NCI-H460 (cell line): ENCODE measurements around the genes B4GAT1, DPP3, RBM4B, RCE1 and GRK2.

RAMPAGE:
- cytosol, long total RNA = no peak
- long total RNA = no peak
- nucleus, long total RNA = no peak
These were observed 3.2 kb downstream of the CD248 start for GRCh38 chr11:66313689-66314066.

RAMPAGE:
- cytosol, long total RNA = no peak
- long total RNA = no peak
- nucleus, long total RNA = no peak
These were observed at the start of gene B4GAT1 for GRCh38 chr11:66347354-66348521. Gene B4GAT1, minus strand, starts transcription at chr11:66347629.

DNA sequence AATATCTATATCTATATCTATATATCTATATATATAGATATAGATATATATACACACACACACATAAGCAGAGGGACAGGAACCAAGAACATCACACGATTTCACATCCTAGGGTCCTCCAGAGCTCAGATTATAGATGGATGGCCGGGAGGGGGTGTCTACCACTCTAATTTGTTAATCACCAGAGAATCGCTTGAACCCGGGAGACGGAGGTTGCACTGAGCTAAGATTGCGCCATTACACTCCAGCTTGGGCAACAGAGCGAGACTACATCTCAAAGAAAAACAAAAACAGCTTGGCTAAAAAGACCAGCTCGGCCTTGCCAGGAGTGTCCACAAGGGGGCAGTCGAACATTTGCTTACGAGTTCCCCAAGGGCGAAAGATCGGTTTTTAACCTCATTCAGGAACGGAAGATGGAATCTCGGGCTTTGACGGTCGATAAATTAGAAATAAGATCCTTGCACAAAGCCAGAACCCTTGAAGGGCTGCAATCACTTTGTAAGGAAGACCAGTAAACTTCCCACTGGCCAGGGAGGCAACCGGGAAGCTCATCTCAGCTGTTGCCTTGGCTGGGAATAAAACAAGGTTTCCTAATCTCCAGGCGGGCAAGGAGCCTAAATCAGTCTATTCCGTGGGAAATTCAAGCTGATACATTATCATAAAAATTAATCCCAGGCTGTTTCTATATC, 14.6 kb upstream of the SLC29A2 start:
RAMPAGE:
- cytosol, long total RNA = no peak
- long total RNA = no peak
- nucleus, long total RNA = no peak

RAMPAGE:
- cytosol, long total RNA = no peak
- long total RNA = no peak
- nucleus, long total RNA = no peak
These were observed 21.7 kb upstream of the SLC29A2 start for GRCh38 chr11:66393252-66393686.

DNA sequence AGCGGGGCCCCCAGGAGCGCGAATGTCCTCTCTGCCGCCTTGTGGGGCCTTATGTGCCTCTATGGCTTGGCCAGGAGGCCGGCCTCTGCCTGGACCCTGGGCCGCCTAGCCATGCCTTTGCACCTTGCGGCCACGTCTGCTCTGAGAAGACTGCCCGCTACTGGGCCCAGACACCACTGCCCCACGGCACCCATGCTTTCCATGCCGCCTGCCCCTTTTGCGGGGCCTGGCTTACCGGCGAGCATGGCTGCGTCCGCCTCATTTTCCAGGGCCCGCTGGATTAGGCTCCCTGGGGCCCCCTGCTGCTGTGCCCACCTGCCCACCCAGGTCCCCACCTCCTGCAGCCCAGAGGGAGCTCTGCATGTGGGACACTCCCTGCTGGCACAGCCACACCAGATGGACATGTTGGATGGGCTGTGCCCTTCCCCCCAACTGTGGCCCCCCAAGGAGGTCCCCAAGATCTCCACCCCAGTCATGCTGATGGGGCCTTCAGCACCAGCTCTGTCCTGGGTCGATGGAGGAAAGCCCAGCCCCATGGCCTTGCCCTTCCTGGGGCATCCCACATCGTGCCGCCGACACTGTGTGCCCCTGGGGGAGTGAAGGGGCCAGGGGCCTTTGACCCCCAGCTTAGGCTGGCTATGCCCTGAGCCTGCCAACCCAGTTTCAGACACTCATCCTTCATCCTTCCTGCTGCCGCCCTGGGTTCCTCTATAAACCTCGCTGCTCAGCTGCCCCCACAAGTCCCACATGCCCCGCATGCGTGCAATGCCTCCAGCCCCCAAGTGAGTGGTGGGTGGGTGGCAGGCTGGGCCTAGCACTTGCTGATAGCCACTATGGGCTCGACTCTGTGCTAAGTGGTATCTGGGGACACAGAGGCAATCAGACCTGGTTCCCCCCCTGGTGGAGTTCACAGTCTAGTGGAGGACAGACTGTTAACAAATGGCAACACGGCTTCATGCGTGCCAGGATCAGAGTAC, 4.1 kb upstream of the DPP3 start:
RAMPAGE:
- cytosol, long total RNA = no peak
- long total RNA = no peak
- nucleus, long total RNA = no peak

GRCh38 chr11:66480155-66480512, at the start of gene DPP3:
Gene DPP3, plus strand, starts transcription at chr11:66480434.
RAMPAGE:
- cytosol, long total RNA = start-site peak on the minus strand at chr11:66480222-66480257, 38 and 35 reads in 2 replicates; start-site peak on the plus strand at chr11:66480432-66480441, 61 and 65 reads in 2 replicates
- long total RNA = start-site peak on the minus strand at chr11:66480214-66480285, 46 and 130 reads in 2 replicates; start-site peak on the plus strand at chr11:66480432-66480440, 24 and 59 reads in 2 replicates
- nucleus, long total RNA = start-site peak on the minus strand at chr11:66480241-66480263, 29 and 19 reads in 2 replicates

DNA sequence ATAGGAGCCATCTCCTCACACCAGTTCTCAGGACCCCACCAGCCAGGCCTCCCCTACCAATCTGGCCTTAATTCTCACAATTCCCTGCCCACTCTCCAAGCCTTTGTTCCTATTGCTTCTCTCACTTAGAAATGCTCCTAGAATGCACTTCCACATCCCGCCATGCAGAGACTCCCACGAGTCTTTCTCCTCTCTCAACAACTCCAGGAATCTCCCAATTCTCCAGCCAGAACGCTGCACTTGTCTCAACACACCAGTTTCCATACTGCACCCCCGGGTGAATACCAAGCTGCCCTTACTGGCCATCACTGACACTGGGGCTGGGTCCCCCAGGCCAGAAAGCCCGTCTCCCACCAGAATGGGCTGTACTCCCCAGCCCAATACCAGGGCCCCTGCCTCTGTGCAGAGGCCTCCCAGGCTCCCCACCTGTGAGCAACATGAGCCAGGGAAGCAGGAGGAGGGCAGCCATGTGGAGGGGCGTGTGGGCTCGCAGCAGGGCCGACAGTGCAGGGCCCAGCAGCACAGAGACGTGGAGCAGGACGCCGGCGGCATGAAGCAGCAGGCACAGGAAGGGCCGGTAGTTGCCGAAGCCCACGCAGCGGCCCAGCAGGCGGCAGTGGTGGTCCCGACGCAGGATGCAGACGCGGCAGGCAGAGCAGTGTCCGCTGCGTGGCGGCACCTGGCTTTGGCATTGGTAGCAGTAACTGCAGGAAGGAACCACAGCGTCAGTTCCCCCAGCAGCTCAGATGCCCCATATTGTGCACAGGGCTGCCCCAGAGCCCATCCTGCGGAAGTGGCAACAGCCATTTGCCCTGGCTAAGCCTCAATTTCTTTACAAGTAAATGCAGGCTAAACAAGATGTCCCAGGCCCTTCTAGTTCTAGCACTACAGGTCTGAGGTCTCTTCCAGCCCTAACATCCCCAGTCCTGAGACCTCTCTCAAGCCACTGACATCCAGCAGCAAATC, 2.3 kb downstream of the ZDHHC24 start:
RAMPAGE:
- cytosol, long total RNA = no peak
- long total RNA = no peak
- nucleus, long total RNA = no peak

GRCh38 chr11:66649252-66649901, 10.9 kb downstream of the RBM4 start:
RAMPAGE:
- cytosol, long total RNA = no peak
- long total RNA = no peak
- nucleus, long total RNA = no peak

RAMPAGE:
- cytosol, long total RNA = no peak
- long total RNA = no peak
- nucleus, long total RNA = no peak
These were observed at the start of gene RBM4B for GRCh38 chr11:66677462-66678296. Gene RBM4B, minus strand, starts transcription at chr11:66677887.

RAMPAGE:
- cytosol, long total RNA = no peak
- long total RNA = no peak
- nucleus, long total RNA = no peak
These were observed 13.8 kb downstream of the SPTBN2 start for GRCh38 chr11:66715178-66715731.

DNA sequence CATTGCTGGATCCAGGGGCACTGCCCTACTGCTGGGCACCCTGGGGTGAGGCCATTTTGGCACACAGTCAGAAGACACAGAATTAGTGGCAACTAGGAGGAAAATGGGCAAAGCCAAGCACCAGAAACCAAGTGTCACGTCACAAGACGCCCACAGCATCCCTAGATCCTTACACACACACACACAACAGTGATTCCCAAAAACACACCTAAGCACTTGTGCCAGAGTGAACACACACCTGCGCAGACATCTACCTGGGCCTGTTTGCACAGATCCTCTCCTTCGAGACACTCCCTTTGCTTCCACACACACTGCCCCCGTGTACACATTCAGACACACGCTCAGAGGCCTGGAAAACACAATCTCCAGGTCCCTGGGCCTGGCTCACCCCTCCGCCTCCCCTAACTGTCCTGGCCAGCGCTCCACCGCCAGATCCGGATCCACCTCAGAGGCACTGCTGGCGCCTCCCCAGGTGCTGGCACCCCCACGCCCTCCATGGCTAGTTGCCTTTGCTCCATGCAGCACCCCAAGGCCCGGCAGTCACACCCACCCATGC, 11.3 kb downstream of the SPTBN2 start:
RAMPAGE:
- cytosol, long total RNA = no peak
- long total RNA = no peak
- nucleus, long total RNA = no peak

DNA sequence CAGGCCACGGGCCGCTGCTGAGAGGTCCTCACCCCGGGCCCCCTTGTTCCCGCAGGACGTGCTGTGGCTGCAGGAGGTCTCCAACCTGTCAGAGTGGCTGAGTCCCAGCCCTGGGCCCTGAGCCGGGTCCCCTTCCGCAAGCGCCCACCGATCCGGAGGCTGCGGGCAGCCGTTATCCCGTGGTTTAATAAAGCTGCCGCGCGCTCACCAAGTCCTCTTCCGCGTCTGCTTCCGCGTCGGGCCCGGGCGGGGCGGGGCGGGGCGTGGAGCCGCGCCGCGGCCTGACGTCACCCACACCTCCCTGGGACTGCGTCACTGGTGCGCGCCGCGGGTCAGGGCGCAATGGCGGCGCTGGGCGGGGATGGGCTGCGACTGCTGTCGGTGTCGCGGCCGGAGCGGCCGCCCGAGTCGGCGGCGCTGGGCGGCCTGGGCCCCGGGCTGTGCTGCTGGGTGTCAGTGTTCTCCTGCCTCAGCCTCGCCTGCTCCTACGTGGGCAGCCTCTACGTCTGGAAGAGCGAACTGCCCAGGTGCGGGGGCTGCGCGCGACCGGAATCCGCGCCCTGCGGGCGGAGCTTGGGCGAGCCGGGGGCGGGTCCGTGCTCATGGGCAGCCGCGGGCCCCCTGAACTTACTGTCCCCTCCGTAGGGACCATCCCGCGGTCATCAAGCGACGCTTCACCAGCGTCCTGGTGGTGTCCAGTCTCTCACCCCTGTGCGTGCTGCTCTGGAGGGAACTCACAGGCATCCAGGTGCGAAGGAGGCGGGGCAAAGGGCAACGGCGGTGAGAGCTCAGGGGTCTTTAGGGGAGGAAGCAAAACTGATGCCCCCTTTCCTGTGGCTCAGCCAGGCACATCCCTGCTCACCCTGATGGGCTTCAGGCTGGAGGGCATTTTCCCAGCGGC, at the start of gene RCE1:
Gene RCE1 (plus strand): TSS at position 328 of the 901 bp plus-strand sequence.
RAMPAGE:
- cytosol, long total RNA = no peak
- long total RNA = no peak
- nucleus, long total RNA = no peak

DNA sequence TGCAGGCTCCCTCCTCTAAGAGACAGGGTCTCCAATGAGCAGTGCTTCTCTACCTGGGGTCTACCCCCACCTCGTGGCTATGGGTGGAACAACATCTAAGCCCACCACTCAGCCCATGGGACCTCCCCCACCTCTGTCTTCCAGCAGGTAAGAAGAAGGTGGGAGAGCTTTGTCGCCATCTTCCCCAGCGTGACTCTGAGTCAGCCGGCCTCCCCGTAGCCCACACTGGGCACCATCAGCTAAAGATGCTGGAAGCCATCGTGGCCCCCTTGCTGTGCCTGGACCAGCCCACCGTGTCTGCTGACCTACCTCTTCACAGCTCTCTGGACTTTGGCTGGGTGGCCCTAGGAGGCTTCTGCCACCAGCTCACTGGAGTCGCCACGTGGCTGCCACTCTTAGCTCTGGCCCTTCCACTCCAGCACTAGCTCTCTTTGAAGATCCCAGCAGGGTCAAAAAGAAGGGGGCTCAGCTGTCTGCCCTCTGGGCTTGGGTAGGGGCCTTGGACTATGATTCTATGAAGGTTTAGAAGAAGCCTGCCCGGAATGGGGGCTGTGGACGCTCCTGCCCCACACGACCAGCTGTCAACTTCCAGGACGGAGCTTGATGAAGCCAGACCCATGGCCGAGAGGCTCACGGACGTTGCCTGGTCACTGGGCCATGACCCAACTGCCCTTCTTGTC, 1.1 kb downstream of the C11orf86 start:
RAMPAGE:
- cytosol, long total RNA = no peak
- long total RNA = no peak
- nucleus, long total RNA = no peak

DNA sequence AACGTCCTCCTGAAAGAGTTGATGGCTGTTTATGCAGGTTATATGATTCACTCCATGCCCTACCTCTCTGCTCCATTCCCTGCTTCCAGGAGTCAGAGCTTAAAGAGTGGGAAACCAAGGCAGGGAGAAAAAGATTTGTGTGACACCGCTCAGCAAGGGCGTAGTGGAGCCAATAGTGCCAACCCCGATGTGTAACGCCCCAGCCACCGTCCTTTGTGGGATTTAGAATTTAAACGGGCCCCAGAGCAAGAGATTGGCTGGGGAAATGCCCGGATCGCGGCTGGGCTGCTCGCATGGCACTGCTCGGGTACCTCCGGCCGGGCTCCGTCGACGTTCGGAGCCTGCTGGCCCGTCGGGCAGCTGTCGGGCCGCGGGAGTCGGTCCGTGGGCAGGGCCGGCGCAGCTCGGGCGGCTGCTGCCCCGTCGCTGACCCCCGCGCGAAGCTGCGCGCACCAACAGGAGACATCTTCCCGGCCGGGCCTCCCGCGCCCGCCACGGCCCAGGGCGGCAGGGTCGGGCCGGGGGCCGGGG, 1.5 kb upstream of the KDM2A start:
RAMPAGE:
- cytosol, long total RNA = no peak
- long total RNA = no peak
- nucleus, long total RNA = no peak

GRCh38 chr11:67120181-67120797, 1.2 kb downstream of the KDM2A start:
RAMPAGE:
- cytosol, long total RNA = no peak
- long total RNA = no peak
- nucleus, long total RNA = no peak

RAMPAGE:
- cytosol, long total RNA = no peak
- long total RNA = no peak
- nucleus, long total RNA = no peak
These were observed 20.8 kb downstream of the KDM2A start for GRCh38 chr11:67139896-67140251.

DNA sequence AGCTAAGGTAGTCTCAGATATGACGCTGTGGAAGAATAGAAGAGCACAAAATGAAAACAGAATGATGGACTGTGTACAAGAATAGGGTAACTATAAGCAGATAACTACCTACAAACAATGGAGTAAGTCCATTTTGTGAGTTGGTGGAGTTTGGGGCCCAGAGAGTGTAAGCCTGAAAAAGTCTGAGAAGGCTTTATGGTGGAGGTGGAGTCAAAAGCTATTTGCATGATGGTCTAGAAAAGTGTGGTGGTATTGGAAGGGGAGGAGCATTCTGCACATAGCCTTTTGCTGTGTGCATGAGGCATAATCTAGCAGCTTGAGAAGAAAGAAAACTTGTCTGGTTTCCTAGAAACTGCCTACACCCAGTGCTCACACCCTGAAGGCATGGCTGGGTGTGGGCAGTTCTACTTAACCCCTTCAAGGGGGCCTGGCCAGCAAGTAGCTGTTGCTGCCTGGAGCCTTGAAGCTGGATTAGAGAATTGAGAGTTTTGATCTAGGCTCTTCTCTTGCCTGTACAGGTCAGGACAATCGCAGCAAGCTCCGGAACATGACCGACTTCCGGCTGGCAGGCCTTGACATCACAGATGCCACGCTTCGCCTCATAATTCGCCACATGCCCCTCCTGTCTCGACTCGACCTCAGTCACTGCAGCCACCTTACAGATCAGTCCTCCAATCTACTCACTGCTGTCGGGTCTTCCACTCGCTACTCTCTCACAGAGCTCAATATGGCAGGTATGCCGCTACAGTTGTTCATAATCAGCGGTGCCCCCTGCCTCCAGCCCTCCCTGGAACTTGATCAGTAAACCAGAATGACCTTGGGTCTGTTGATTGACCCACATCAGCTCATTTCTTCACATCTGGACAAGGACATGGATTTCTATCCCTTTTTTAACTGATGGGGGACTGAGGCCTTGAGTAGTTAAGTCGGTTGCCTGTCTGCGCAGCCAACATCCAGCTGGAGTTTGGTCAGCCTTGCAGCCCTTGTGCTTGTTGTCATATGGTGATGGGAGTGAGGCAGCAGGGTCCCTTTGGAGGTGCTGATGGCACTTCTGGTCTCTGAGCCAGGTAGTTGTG, 12.2 kb upstream of the GRK2 start:
RAMPAGE:
- cytosol, long total RNA = no peak
- long total RNA = no peak
- nucleus, long total RNA = no peak

RAMPAGE:
- cytosol, long total RNA = no peak
- long total RNA = no peak
- nucleus, long total RNA = no peak
These were observed at the start of gene GRK2 for GRCh38 chr11:67266021-67266871. Gene GRK2, plus strand, starts transcription at chr11:67266473.

DNA sequence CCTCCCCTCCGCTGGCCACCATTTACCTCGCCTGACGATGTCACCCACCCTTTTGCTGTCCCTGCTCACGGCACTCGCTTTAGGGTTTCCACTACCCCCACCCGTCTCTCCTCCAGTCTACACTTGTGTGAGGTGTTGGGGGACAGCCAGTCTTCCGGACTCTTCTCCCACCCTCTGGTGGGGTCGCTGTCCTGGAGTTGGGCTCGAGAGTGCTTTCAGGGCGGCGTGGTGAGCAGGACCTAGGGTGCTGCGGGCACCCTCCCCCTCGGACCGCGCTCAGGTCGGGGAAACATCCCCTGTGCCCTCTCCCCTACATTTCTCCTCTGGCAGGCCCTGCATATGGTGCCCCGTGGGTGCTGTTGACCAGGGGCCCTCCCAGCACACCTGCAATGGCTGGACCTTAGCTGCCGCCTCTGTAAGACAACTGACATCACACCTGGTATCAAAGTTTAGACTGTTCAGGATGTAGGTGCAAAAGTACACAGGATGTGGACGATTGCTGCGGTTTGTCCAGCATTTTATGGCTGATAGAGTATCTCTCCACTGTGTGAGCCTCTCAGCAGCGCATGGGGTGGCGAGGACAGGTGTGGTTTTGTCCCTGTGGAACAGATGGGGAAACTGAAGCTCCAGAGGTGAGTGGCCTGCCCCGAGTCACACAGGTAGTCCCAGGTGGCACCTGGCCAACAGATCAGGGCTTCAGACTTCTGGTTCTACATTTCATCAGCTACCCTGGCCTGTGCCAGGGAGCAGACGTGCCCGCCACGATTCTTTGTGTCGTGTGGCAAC, 1.1 kb downstream of the GRK2 start:
RAMPAGE:
- cytosol, long total RNA = no peak
- long total RNA = no peak
- nucleus, long total RNA = no peak

DNA sequence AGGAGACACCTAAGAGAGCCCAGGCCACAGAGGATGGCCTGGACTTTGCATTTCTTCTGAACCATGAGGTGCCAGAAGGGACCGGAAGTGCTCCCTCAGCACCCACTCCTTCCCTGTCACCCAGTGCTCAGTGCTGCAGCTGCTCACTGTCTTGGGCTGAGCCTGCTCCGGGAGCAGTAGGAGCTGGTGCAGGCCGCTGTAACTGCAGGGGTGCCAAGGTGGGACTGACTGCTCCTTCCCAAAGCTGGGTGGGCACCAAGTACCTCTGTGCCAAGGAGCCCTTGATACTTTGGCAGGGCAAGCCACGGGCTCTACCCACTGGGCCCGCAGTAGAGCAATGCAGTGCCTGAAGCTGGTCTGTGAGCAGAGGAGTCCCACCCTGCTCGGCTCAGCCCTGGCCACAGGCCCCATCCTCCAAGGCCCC, 6.2 kb downstream of the GRK2 start:
RAMPAGE:
- cytosol, long total RNA = no peak
- long total RNA = no peak
- nucleus, long total RNA = no peak